Osteoblast (primary cell): ENCODE data around the genes N4BP1 and BRD7.

GRCh38 chr16:47650761-47650968 is 189.5 kb downstream of the PHKB start:
- CAGE, long polyA plus RNA = no peak
- RRBS = no CpG with 5 or more reads among the region's 2 CpGs

- CAGE, long polyA plus RNA = no peak
- RRBS = no CpG with 5 or more reads among the region's 3 CpGs
These were observed 237.1 kb downstream of the PHKB start for GRCh38 chr16:47698133-47698711.

DNA sequence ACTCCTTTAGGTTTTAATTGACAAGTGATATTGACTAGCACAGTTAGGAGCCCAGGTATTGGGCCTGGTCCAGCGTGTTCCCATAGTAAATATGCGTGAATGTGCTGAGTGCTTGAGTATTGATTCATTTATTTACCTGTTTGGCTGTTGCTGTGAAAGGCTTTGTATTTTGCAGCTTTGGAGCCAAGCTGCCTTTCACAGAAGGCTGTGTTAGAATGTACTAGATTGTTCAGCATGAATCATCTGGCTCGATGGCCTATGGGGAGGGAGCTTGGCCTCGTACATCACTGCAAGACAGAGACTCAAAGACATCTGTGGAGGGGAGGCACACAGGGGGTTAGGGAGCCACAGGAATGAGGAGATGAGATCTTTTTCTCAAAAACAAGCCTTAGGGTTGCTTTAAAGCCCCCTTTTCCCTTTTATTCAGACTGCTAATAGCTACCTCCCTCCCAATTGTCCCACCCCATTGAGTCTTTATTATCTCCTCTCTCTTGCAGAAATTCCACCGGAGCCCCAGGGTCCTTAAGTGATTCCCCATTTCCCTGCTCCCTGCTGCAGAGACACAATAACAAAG is 307.3 kb downstream of the ABCC12 start:
- CAGE, long polyA plus RNA = no peak
- RRBS = no CpG with 5 or more reads among the region's 5 CpGs

GRCh38 chr16:48054924-48055256 is 100.9 kb downstream of the ABCC12 start:
- CAGE, long polyA plus RNA = no peak
- RRBS = no CpG with 5 or more reads among the region's 9 CpGs

GRCh38 chr16:48361541-48362398 is 23.4 kb downstream of the SIAH1 start:
- CAGE, long polyA plus RNA = no peak
- RRBS = no CpG with 5 or more reads among the region's 19 CpGs

DNA sequence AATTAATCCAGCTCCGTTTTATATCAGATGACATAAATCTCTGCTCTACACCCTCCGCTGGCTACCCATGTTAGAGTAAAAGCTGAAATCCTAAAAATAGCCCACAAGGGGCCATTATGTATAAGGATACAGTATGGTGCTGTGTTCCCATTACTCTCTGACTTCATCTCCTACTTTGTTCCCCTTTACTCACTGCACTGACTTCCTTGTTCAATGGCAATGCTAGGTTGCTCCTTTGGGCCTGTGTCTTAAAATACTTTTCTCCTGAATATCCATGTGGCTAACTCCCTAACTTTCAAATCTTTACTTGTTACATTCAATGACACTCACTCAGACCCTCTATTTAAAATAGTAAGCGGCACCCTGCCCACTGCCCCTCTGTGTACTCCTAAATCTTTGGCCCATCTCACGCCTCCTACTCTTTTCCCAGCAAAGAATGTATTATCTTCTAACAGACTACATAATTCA is 11.5 kb downstream of the SIAH1 start:
- CAGE, long polyA plus RNA = no peak
- RRBS = no CpG with 5 or more reads among the region's 4 CpGs

DNA sequence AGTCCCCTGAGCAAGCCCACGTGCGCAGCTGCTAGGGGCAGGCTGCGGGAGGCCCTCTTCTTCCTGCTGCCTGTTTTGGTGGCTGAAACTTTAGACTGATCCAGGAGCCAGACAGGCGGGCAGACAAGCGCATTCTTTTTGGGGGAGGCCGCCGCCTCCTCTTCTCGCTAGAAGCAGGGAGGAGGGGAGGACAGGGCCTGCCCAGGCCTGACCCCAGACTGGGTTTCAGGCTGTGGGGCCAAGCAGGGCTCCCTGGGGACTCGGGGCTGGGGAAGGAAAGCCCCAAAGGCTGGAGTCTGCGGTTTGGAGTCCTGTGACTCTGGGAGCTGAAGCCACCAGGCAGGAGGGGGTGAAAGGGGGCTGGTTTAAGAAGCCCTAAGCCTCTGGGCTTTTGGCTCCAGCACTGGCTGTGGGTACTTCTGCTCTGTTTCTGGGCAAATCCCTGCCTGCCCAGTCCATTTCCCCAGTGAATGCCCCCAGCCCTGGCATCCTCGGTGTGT is 73.6 kb downstream of the N4BP1 start:
- CAGE, long polyA plus RNA = no peak
- RRBS = no CpG with 5 or more reads among the region's 11 CpGs

GRCh38 chr16:48542092-48542413 is 67.9 kb downstream of the N4BP1 start:
- CAGE, long polyA plus RNA = no peak
- RRBS = no CpG with 5 or more reads among the region's 11 CpGs

GRCh38 chr16:48577296-48578152 is 32.5 kb downstream of the N4BP1 start:
- CAGE, long polyA plus RNA = no peak
- RRBS = no CpG with 5 or more reads among the region's 12 CpGs

GRCh38 chr16:48608908-48609237 is 1.1 kb downstream of the N4BP1 start:
- CAGE, long polyA plus RNA = no peak
- RRBS = 47% methylated on average over 3 of the region's 16 CpGs

DNA sequence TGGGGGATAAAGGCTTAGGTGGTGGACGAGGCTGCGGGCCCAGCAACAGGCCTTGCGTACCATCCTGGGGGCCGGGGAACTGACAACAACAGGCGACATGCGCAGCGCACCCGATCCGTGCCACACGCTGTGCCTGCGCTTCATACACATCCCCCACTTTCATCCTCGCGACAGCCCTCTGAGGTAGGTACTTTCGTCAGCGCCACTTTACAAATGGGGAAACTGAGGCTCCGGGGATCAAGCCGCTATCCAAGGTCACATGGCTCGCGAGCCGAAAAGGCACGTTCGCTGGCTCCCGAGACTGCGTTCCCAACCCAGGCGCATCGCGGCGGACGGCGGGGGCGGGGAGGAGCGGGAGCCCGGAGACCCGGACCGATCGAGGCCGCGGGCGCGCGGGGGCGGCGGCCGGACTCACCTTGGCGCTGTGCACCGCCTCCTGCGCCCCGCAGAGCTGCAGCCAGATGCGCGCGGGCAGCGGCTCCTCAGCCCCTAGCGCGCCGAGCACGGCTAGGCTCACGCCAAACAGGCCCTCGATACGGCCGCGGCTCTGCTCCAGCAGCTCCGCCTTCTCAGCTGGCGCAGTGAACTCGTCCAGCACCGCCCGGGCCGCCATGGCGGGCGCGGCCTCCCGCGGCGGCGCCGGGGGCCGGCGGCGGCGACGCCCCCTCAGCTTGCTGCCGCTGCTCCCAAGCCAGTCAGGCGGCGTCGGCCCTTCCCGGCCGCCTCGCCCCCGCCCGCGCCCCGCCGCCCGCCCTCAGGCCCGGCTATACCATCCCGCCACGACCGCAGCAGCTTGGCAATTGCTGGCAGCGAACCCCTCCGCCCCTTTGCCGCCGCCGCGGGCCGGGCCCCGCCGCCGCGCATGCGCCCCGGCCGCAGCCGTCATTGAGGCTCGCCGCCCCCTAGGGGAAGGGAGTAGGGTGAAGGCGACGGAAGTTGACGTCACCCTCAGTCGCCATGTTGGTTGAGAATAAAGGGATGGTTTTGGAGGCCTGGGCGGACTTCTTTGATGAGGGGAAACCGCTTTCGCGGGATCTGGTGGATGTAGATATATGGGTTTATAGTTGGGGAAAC is at the start of gene N4BP1:
TSS of gene N4BP1 (minus strand) at position 821 of the 1,074 bp plus-strand sequence.
- CAGE, long polyA plus RNA = no peak
- RRBS = 4% methylated on average over 60 of the region's 122 CpGs

DNA sequence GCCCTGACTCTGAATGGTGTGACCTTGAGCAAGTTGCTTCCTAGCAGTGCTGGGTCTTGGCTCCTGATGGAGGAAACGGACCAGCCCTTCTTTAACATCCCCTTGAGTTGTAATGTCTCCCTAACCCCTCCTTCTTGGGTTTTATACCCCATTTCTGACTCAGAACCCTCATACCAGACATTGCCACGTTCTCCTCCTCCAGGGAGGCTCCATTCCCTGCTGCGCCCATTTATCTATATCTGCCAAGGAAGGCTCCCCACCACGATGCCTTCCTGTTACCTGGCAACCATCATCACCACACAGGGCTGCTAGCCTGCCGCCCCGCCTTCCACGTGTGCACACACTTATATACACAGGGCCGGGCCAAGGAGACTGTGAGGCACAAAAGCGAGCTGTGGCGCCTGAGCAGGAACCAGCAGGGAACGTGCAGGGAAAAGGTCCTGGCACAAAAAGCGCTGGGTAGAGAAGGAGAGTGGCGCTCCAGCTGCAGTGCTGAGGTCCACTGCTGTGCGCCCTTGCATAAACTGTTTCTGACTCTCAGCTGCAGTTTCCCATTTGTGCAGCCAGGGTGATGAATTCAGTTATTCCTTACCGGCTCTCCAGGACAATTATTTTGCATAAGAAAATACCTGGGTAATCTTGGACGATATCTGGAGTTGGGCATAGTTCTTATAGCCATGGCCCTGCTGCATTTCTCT is 261.8 kb downstream of the CBLN1 start:
- CAGE, long polyA plus RNA = no peak
- RRBS = no CpG with 5 or more reads among the region's 16 CpGs

- CAGE, long polyA plus RNA = no peak
- RRBS = 22% methylated on average over 3 of the region's 19 CpGs
These were observed 183.5 kb downstream of the C16orf78 start for GRCh38 chr16:49557097-49557576.

DNA sequence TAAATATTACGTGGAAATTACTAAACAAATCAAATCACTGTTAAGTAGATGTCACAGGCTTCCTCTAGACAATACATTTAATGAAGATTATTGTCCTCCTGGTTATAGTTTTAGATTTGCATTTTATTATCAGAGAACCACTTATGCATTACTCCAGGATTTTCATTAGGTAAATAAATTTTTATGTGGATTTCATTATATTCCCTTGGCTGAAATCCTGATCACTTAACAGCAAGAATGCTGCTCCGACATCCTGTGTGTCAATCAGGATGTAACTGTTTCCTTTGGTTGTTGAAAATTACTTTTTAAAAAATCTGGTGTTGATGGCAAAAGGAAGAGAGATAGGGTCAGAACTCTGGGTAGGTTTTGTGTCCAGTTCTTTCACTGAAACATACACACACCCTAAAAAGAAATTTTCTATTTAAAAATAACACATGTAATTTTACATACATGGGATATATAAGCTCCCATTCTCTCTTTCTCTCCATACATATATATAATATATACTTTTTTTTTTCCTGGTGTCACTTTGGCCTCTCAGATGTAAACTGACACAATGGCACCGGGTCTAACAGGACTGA is 30.9 kb downstream of the ZNF423 start:
- CAGE, long polyA plus RNA = no peak
- RRBS = no CpG with 5 or more reads among the region's 3 CpGs

GRCh38 chr16:49854979-49855990 is 627 bp downstream of the ZNF423 start:
- CAGE, long polyA plus RNA = no peak
- RRBS = 2% methylated on average over 80 of the region's 132 CpGs

- CAGE, long polyA plus RNA = no peak
- RRBS = 1% methylated on average over 7 of the region's 77 CpGs
These were observed 915 bp downstream of the TENT4B start for GRCh38 chr16:50153790-50154652.

DNA sequence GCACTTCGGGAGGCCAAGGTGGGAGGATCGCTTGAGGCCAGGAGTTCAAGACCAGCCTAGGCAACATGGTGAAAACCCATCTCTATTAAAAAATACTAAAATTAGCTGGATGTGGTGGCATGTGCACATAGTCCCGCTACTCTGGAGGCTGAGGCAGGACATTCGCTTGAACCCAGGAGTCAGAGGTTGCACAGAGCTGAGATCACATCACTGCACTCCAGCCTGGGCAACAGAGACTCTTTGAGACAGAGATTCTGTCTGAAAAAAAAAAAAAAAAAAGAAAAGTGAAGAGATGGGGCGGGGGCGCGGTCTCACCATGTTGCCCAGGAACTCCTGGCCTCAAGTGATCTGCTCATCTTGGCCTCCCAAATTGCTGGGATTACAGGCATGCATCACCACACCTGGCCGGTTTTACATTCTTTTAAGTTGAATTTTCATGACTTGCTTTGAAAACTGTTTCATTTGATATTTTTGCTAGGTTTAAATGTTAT is 29.4 kb upstream of the ADCY7 start:
- CAGE, long polyA plus RNA = no peak
- RRBS = no CpG with 5 or more reads among the region's 8 CpGs

DNA sequence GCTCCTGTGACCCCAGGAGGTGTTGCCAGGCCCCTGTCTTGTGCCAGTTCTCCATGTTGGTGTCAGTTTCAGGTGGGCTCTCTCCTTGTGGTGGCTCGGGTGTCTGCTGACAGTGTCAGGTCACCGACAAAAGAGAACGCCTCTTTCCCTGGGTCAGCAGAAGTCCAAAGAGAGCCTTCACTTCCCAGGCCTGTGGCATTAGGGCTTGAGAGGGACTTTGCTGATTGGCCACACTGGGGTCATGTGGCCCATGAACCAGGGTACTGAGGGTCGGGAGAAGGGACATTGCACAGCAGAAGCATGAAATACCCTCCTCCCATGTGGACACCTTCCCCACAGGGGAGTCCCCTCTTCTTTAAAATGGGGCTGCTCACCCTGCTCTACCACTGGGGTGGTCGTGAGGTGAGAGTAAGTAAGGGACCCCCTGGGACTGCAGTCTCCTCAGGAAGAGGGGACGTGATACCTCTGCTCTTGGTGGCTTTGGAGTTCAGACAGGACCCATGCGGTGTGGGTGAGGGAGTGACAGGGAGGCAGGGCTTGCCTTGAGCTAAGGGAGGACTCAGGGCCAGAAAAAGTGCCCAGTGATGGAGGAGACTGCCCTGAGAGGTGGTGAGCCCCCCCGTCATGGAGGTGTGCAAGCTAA is 17.1 kb downstream of the ADCY7 start:
- CAGE, long polyA plus RNA = no peak
- RRBS = no CpG with 5 or more reads among the region's 8 CpGs

DNA sequence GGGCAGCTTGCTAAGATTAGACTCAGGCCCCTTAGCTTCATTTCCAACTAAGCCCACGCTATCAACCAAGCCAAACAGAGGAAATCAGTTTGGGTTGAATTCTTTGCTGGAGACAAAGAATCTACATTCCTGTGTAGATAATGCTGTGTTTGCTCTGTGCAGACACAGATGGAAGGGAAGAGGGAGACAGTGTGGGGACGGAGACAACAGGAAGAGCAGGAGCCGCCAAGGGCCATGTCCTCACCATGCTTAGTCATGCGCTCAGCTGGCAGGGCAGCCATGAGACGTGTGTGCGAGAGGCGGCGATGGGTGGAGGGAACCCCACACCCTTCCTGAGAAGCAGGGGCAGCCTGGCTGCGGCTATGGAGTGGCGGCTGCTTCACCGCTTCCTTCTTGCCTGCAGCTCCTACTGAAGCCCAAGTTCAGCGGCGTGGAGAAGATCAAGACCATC is 47.2 kb downstream of the ADCY7 start:
- CAGE, long polyA plus RNA = no peak
- RRBS = no CpG with 5 or more reads among the region's 13 CpGs

DNA sequence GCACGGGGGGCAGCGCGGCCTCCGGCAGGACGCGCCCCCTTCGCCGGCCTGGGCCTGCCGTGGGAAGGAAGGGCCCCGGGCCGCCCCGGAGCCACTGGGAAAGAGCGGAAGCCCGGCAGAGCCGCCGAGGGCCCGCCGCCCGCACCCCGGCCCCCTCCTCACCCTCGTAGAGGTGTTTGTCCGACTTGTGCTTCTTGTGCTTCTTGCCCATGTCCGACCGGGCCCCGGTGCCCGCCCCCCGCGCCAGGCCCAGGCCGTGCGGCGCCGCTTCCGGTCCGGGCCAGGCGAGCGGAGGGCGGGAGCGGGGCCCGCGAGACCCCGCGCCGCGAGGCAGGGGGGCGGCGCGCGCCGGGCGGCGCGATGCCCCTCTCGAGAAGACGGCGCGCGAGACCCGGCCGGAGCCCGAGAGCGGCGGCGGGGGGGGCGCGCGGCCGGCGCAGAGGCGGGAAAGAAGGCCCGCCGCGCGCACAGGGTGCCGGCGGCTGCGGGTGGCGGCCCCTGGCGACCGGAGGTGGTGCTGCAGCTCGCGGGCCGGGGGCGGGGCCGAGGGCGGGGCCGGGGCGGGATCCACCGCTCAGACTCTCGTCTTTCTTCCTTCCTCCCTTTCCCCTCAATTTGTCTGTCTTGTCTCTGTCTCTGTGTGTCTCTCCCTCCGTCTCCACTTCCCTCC is at the start of gene BRD7:
TSS of gene BRD7 (minus strand) at position 425 of the 670 bp plus-strand sequence.
- CAGE, long polyA plus RNA = no peak
- RRBS = 1% methylated on average over 40 of the region's 90 CpGs